Placental pericyte (primary cell): ENCODE data around the gene PKDREJ.

- CAGE, long polyA plus RNA, result no peak
These were observed 49.3 kb downstream of the FBLN1 start for GRCh38 chr22:45551940-45552497.

- CAGE, long polyA plus RNA, result no peak
These were observed 106.0 kb downstream of the ATXN10 start for GRCh38 chr22:45777515-45778114.

DNA sequence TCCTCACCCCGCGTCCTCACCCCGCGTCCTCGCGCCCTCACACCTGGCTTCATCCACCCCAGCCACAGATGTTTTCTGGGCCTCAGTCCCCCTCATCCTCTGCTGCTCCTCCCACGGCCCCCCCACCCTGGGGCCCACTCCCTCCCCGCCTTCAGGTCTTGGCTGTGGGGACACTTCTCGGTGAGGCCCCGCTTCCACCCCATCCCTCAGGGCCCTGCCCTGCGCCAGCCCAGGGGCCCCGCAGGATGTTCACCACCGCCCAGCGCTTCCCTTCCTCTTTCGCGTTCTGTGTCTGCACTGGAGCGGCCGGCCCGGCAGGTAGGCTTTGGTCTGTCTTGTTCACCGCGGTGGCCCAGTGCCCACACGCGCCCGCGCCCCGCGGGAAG is 85.6 kb downstream of the WNT7B start:
- CAGE, long polyA plus RNA, result no peak

DNA sequence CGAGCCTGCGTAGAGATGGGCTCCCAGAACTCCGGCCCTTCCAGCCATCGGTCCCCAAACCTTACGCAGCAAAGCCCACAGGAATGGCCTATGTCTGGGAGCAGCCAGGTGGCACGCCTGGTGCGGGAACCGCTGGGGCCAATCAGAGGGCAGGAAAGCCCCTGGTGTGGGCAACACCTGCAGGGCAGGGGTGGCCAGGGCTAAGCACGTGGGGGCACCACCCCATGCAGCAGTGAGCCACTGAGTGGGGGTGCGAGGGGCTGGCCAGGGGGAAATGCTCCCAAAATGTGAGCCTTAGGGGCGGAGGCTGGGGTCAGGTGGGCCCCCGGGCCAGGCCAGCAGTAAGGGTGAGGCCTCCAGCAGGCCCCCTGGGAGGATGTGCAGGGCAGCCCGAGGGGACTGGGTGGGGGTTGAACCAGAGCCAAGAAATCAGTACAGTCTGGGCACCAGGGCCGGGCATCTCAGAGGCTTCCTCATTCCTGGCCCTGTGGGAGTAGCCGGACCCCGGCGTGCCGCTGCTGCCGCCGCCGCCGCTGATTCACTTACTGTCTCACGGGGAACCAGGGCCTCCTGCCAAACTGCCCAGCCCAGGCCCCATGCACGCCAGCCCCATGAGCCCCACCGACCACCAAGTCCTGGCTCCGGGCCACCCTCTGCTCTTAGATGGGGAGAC is 58.1 kb downstream of the WNT7B start:
- CAGE, long polyA plus RNA, result no peak

- CAGE, long polyA plus RNA, result no peak
These were observed 19.1 kb upstream of the WNT7B start for GRCh38 chr22:45996049-45996463.

DNA sequence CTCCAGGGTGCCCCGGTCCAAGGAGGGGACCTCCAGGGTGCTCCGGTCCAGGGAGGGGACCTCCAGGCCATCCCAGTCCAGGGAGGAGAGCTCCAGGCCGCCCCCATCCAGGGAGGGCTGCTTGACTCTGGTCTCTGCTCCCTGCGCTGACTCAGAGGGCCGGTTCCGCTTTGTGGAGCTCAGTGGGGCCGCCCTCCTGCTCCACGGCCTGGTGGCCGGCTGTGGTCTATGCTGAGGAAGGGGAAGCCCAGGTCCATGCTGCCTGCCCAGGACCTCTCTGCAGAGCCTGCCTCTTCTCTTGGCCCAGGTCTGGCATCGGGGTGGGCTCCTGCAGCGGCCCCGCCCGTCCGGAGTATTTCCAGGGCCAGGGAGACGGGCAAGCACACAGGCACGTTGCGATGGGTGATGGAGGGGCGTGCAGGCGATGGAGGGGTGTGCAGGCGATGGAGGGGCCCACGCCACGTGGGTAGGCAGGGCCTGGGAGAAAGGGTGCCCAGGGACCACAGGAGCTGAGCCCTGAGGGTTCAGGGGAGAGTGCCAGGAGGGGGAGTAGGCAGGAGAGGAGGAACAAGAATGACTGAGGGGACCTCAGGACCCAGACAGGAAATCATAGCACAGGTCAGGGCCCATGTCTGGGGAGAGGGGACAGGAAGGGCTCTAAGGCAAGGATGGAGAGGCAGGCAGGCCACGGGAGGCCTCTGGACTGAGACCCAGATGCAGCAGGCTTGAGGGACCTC is 19.7 kb upstream of the WNT7B start:
- CAGE, long polyA plus RNA, result no peak

GRCh38 chr22:46053210-46054001 is 76.4 kb upstream of the WNT7B start:
- CAGE, long polyA plus RNA, result no peak

GRCh38 chr22:46075677-46076614 is 74.4 kb upstream of the PPARA start:
- CAGE, long polyA plus RNA, result no peak

DNA sequence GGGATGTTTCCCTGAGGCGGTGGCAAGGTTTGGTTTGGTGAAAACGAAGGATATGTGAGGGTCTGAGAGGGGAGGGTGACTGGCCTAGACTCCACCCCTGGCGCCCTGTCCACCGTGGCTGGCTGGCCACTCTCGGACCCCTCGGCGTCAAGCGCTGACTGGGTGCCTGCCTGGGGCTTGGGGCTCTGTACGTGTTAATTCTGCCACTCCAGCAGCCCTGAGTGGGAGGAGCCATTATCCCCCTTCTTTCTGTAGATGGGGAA is 70.9 kb upstream of the PPARA start:
- CAGE, long polyA plus RNA, result no peak

GRCh38 chr22:46079879-46080958 is 70.1 kb upstream of the PPARA start:
- CAGE, long polyA plus RNA, result no peak

GRCh38 chr22:46083684-46084100 is 66.6 kb upstream of the PPARA start:
- CAGE, long polyA plus RNA, result no peak

- CAGE, long polyA plus RNA, result no peak
These were observed 61.6 kb upstream of the PPARA start for GRCh38 chr22:46088395-46089533.

DNA sequence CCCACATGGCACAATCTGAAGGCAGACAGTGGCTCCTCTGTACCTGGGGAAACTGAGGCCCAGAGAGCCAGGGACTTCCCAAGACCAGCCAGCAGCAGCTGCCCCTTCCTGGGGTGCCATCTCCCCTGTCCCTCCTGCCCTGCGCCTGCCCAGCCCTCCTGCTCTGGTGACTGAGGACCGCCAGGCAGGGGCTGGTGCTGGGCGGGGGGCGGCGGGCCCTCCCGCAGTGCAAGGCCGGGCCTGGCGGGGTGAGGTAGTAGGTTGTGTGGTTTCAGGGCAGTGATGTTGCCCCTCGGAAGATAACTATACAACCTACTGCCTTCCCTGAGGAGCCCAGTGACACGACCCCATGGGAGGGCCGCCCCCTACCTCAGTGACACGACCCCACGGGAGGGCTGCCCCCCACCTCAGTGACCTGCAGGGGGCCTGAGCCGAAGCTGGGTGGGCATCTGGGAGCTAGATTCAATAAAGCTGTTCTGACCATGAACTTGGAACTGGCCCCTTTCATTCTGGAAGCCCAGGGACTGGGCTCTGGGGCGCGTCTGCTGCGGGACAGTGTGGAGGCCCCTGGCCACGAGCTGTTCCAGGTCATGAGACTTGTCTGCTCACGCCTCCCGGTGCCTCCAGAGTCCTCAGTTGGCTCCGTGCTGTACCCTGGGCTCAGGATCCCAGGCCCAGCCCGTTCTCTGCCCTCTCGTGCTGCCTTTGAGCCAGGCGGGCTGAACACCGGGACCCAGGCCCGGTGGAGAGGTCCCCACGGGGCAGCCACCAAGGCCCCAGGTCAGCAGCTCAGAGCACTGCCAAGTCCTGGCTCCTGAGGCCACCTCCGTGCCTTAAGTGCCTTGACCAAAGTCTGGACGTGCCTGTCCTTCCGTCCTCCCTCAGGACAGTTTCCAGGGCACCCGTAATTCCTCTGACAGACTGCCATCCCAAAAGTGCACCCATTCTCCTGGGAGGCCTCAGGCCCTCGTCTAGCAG is 36.6 kb upstream of the PPARA start:
- CAGE, long polyA plus RNA, result no peak

DNA sequence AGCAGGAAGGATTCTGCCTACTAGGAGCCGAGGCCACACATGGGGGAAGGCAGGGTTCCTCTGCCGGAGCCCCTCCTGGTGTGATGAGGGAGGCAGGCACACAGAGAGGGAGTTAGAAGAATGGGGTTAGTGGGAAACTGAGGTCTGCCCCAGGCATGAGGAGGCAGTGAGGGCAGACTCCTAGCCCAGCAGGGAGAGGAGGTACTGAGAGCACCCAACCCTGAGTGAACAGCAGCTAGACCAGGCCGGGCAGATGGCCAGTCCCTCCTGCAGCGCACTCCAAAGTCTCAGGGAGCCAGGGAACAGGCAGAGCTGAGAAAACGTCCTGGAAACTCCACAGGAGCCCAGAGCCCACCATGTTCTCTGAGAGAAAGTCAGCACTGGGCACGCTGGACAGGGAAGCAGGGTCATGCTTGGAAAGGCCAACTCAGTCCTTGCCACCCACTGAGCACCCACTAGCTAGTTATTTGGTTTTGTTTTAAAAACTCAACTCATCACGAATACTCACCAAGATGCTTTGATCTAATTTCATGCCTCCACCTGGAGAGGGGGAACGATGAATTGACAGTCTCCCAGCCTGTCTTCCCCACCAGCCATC is 7.3 kb upstream of the PPARA start:
- CAGE, long polyA plus RNA, result no peak

DNA sequence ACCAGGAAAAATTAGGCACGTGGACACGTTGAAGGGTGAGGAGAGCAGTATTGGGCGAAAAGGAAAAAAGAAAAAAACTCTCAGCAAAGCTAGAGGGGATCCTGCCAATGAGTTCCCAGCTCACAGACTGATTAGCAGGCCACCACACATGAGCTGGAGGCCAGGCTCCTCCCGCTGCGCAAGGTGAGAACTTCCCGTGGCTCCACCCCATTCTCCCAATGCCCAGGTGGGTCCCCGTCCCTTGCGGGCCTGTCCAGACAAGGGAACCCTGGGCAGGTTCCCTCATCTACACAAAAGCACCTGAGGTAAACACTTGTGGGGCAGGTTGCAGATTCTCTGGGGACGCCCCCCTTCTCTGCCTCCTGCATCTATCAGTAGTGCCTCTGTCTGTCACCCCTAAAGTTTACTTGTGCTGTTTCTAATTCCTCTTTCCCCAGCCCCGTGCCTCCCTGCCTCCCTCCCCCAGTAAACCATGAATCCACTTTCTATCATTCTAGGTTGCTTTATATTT is 46.5 kb downstream of the CDPF1 start:
- CAGE, long polyA plus RNA, result no peak

DNA sequence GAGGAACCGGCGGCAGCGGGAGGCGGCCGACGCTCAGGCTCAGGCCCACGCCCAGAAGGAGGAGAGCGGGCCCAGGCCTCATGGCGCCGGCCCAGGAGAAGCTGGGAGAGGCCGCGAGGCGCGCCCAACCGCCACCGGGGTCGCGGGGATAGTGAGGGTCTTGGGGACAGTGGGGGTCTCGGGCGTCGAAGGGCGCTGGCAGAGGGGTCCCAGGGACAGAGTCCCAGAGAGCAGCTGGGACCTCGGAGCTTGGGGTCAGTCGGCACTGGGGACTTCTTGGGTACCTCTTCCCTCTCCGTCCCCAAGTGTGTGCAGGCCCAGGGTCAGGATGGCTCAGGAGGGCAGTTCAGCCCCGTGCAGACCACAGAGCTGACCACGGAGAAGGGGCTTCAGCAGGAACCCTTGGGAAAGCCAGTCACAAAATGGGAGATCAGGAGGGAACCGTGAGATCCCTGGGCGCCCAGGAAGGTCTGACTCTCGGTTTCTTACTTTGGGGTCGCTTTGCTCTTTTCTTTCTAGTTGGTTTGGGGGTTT is at the start of gene PKDREJ:
Gene PKDREJ, minus strand, starts transcription at position 103 of the 534 bp plus-strand sequence.
- CAGE, long polyA plus RNA, result no peak

DNA sequence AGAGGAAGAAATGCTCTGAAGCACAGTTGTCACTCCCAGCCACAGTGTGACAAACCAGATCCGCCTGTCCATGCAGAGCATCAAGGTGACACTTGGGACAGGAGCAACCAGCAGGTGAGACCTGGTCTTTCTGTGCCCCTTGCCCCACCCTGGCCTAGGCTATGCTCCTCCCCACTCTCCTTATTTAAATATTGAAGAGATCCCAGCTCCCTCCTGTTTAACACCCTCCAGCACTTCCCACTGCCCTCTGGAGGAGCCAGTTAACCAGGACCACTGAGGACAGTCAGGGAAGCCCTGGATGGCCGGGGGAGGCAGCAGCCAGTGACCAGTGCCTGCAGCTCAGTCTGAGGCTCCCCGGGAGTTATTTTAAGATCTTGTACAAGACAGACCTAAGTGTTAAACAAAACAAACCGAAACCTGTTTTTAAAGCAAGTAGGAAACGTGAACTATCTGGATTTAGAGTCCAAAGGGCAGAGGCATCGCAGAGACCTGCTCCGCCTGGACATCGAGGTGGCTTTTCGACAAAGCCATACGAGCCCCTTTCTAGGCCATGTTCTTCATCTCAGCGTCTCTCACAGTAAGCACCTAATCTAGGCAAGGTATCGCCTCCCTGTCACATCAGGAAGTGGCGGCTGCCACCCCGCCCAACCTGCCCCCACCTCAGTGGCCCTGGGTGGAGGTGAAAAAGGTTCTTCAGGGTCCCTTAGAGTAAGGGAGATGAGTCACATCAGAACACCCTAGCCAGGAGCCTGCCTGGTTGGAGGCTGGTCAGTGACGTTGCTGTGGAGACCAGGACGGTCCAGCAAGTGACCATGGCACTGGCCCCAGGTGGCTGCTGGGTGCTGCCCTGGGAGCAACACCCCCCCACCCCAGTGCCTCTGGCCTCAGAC is 35.2 kb downstream of the TRMU start:
- CAGE, long polyA plus RNA, result no peak

- CAGE, long polyA plus RNA, result no peak
These were observed 38.8 kb downstream of the TRMU start for GRCh38 chr22:46373948-46375067.

DNA sequence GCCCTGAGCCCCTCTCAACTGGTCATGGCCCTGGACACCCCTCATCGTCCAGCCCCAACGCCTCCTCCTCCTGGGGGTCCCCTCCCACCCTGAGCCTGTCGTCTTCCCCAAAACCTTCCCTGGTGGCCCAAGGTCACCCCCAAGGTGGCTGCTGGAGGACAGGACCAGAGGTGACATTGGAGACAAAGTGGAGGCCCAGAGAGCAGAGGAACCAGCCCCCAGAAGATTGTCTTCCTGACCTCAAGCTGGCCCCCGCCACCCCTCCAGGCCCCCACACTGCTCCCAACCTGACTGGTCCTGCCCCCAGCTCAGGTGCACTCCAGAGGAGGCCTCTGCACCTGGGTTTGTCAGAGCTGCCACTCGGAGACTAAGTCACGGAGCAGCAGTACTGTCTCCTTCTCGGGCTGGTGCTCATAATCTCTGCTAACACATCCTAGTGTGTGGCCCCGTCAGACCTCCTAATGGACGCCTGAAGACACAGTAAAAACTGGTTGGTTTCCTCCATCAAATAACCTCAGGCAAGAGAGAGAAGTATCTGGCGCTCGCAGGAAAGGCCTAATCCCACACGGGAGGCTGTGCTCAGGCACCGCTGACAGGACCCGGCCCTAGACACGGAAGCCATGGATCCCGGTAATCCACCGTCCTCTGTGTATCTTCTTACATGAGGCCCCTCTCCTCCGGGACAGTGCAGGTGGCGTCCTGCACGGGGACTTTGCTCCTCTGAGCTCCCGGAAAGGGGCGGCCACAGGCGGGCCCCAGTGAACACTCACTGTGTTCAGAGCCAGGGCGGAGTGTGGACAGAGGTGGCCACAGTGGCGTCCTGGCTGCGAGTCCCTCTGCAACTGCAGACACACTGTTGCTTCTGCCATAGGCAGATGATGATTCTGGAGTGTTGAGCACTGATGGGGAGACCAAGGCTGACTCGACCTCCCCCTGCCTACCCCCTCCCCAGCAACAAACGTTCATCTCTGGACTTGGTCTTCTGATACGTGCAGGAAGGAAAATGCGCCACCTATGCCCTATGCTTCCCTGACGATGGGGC is 95.3 kb downstream of the TRMU start:
- CAGE, long polyA plus RNA, result no peak

DNA sequence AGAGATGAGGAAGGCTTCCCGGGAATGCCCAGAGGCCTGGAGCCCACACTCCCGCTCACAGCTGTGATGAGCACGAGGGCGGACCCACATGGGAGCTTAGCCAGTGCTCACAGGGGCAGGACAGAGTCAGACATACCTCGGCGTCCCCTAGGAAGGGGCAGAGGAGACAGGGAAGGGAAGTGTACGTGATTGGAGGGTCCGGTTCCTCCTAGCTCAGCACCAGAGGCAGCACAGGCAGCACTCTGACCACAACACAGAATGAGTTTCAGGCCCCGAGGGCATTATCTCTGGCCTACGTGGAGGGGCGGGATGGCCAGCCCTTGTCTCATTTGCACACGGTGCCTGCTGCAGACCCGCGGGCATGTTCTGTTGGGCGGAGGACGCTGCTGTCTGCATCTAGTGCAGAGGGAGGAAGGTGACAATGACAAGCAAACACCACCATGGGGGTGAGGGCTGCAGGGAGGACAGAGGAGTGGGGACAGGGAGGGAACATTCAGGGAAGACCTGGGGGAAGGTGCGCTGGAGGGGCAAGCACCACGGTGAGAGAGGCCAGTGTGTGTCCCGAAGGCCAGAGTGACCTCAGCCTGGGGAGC is 79.7 kb downstream of the CELSR1 start:
- CAGE, long polyA plus RNA, result no peak